ENCODE measurements around a stretch of chr5.

DNA sequence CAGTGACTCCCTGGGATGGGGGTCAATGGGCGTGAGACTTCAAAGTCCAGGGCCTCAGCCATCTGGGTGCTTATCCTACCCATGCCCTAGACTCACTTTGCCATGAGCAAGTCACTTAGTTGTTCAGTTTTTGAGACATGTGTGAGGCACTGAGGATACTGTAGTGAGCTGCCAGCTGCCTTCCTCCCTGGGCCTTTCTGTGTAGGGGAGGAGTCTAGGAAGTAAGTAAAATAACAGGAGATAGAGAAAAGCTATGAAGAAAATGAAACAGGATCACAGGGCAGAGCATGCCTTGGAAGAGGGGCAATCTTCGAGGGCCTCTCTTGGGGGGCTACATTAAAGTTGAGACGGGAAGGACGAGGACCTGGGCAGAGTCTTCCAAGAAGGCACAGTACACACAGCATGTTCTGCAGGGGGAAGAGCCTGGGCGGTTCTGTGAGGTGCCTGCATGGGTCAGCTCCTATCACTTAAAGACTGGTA lies 5.9 kb downstream of the TCOF1 start:
- PRO-cap, result no peak

DNA sequence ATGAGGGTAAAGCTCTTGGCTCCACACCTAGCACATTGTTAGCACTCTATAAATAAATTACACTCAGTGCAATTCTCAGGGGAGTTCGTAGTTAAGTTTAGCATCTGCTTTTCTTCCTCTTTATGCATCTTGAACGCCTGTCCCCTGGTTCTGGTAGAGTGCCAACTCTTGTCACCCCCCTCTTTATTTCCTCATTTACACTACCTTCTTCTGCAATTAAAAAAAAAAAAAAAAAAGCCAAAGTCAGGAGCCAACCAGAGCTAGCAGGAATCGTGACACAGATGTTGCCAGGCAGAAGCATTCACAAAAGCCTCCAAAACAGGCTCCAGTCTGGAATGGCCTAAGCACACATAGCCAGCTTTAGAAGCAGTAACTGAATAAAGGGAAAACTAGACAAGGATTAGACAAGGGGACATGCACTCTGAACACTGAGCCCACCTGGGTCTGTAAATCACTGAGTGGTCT lies 2.2 kb downstream of the CD74 start:
- PRO-cap, result no peak

GRCh38 chr5:150448538-150449596 lies 672 bp downstream of the RPS14 start:
- PRO-cap, result no peak

DNA sequence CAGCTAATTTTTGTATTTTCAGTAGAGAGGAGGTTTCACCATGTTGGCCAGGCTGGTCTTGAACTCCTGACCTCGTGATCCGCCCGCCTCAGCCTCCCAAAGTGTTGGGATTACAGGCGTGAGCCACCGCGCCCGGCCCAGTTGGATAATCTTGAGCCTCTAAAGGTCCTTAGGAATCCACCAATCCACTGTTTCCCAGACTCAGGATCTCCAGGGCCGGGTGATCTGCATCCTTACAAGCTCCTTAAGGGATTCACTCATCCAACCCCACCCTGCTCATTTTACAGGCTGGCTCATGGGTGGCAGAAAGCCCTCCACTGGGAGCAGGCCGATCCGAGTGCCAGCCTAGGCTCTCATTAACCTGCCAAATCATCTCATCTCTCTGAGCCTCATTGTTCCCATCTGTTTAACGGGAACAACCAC lies 23.2 kb upstream of the NDST1 start:
- PRO-cap, result no peak

GRCh38 chr5:150492094-150492526 lies 15.8 kb upstream of the NDST1 start:
- PRO-cap, result no peak

GRCh38 chr5:150500050-150500753 lies 7.7 kb upstream of the NDST1 start:
- PRO-cap, result no peak

DNA sequence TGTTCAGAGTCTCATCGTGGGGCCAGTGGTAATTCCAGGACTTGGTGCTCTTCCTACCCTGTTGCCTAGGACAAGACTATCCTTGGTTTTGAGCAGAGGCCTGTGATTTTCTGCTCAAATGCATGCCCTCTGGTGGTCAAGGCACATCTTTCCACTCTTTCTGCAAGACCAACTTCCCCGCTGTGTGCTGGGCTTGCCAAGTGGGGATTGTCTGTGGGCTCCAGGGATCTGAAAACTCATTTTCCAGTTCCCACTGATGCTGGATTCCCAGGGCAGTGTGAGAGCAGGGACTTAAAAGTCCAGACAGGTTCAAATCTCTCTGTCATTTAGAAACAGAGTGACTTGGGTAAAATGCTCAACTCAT lies 15.9 kb downstream of the NDST1 start:
- PRO-cap, result no peak

GRCh38 chr5:150537640-150538047 lies 29.7 kb downstream of the NDST1 start:
- PRO-cap, result no peak

DNA sequence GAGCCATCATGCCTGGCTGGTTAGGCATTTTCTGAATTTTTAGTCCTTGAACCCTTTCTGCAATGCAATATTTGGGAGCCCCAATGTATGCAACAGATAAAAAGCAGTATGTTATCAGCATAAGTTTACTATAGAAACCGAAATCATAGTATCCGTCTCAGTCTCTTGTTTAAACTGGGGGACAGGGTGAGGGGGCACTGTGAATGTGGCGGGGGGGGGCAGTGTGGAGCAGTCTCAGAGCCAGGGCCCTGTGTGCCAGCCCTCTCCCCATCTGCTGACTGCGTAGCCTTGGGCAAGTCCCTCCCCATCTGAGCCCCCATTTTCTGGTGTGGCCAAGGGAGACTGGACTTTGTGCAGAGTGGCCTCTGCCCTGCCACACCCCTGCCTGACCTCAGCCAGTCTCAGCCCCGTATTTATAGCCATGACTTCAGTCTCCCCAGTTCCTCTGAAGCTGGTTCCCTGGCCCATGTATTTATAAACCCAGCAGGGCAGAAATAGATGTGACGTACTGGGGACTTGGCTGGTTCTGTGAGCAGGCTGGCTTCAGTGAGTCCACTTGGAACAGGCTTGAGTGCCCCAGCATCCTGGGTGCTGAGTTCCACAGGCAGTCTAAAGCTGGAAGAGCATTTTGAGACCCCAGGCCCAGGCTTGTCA lies 30.8 kb upstream of the SYNPO start:
- PRO-cap, result bidirectional peak, plus-strand start at position 549 of the sequence, minus-strand start at position 447 of the sequence

DNA sequence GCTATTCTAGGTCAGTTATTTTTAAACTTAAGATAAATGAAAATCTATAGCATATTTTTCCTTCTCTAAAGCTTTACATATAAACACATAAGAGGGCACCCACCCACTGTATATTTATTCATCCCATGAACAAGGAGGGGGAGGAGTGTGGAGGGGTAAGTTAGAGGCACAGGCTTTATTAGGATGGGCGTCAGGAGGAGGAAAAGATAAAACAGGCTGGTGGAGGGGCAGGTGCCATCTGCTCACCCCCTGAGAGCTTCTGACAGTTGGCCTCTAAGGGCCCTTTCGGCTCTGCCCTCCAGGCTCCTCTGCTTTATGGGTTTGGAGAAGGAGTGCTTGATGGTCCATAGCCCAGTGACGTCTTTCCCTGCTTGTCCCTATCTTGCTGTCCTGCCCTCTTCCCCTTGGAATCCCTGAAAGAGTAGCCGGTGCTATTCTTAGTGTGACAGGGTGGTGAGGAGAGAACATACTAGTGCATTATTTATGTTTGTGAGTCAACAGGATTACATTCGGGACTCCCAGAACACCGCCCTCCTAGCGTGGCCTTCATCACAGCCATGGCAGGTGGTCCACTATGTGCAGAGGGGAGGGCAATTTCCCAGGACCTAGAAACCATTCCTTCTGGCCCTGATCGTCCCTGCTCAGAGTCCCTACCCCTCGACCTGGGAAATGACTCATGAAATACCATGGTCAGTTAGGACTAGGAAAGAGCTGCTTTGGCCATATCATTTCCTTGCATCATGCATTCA lies 7.9 kb upstream of the SYNPO start:
- PRO-cap, result no peak

DNA sequence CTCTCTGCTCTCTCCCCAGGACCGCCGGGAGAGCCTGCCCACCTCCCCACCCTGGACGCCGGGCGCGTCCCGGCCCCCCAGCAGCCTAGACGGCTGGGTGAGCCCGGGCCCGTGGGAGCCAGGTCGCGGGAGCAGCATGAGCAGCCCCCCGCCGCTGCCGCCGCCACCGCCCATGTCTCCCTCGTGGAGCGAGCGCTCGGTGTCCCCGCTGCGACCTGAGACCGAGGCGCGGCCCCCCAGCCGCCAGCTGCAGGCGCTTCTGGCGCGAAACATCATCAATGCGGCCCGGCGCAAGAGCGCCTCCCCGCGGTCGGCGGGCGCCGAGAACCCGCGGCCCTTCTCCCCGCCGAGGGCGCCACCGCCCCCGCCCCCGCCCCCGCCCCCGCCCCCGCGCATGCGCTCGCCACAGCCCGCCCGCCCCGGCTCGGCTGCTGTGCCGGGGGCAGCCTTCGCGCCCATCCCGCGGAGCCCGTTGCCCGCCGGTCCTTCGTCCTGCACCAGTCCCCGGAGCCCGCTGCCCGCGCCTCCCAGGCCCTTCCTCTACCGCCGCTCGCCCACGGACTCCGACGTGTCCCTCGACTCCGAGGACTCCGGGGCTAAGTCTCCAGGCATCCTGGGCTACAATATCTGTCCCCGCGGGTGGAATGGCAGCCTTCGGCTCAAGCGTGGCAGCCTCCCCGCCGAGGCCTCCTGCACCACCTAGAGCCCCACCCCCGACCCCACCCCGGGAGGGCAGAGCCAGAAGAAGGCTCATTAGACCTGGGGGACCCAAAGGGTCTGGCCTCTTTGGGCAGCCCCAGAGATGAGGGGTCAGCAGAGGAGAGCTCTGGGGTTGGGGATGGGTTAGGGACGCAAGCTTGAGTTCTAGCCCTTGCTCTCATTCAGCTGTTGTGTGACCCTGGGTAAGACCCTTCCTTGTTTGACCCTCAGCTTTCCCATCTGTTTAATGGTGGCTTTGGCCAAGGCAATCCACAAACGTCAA lies 4.4 kb upstream of the MYOZ3 start:
- PRO-cap, result no peak

DNA sequence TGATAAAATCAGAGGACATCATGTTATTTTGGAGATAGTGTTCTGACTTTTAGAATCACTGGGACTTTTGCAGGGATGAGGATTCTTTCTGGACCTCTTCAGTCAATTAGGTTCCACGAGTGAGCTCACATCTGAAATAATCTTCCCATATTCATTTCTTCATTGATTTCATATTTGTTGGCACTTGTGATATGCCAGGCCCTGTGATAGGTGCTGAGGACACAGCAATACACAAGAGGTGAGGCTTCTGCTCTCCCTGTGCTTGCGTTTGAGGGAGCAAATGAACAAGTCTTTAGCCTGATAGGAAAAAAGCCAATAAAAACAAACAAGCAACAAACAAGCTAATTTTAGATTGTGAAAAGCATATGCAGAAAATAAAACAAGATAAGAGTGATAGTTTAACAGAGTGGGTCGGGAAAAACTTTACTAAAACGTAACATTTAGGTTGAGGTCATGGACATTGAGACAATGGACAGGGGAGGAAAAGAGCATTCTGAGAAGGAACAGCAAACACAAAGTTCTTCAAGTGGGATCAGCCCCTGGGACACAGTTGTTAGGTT lies 4.2 kb downstream of the SMIM3 start:
- PRO-cap, result no peak

GRCh38 chr5:150801104-150802059 lies 22.8 kb downstream of the SMIM3 start:
- PRO-cap, result no peak

DNA sequence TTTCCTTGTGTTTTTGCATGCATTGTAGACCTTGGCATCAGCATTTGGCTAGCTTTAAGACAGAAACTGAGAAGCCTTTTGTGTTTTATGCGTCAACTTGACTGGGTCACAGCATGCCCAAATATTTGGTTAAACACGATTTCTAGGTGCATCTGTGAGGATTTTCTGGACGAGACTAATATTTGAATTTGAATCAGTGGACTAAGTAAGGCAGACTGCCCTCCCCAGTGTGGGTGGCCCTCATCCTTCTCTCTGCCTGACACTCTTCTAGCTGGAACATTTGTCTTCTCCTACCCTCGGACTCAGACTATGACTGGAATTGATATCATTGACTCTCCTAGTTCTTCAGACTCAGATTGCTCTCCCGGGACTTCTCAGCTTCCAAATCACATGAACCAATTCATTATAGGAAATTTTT lies 20.4 kb upstream of the GPX3 start:
- PRO-cap, result no peak

GRCh38 chr5:151005137-151005986 lies 15.0 kb upstream of the GPX3 start:
- PRO-cap, result no peak

DNA sequence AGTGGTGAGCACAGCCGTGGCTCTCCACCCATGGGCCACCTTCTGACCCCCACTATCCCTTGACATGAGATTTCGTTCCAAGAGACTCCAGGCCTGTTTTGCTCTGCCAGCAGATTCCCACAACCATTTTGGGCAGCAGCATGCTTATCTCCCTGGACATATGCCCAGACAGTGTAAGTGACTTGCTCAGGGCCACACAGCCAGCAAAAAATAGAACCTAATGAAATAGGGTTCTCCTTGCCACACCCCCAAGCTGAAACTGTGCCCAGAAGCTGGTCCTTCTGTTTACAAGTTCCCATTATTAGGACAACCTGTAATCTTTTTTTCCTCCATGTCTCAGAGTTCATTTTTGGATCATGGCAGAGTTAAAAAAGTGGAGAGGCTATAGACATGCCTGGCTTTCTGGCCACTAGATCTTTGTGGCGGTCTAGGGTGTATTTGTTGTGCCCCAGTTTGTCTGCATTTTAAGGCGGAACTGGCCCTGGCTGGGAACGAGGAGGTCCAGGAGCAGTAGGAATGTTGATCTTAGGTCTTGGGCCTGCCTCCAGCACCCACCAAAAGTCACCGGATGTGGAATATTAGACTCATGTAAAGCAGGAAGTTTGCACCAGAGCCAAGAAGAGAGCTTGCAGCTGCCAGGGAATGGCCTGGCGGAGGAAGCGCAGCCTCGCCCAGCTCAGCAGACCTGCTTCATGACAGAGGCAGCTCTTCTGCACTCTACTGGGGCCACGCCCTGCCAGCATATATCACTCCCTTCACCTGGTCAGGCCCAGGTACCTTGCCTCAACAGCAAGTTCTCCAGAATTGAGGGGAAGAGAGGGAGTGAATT lies 3.1 kb downstream of the GPX3 start:
- PRO-cap, result no peak

DNA sequence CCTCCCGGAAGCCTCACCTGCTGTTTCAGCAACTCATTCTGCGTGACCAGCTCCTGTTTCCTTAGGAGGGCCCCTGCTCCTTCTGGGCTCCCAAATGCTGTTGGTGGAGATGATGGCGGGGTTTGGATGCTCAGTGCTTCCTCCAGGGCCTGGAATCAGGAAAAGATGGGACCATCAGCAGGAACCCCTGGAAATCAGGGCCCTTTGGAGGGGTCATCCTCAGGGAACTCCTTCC lies 16.3 kb downstream of the GPX3 start:
- PRO-cap, result no peak

- PRO-cap, result no peak
Observed at GRCh38 chr5:151052049-151052394, 28.8 kb downstream of the TNIP1 start.

GRCh38 chr5:151082016-151082766 lies 1.4 kb upstream of the TNIP1 start:
- PRO-cap, result no peak

DNA sequence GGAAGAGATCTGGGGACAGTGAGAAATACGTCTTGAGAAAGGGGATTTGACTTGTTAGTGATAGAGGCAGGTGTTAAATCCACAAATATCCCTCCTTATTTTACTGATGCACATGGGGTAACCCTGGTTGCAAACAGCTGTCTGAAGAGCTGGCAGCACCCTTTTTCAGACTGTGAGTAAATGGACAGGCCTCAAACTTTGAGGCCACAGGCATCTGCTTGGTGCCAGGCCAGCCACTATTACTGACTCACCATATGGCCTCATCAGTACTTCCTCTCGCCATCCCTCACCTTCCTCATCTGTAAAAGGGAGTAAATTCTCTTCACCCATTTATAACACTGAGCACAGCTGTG lies 11.9 kb upstream of the TNIP1 start:
- PRO-cap, result no peak